Bronchus (tissue), 1 donor: ENCODE measurements around the genes IRGM, TNIP1 and SLC36A1.

DNA sequence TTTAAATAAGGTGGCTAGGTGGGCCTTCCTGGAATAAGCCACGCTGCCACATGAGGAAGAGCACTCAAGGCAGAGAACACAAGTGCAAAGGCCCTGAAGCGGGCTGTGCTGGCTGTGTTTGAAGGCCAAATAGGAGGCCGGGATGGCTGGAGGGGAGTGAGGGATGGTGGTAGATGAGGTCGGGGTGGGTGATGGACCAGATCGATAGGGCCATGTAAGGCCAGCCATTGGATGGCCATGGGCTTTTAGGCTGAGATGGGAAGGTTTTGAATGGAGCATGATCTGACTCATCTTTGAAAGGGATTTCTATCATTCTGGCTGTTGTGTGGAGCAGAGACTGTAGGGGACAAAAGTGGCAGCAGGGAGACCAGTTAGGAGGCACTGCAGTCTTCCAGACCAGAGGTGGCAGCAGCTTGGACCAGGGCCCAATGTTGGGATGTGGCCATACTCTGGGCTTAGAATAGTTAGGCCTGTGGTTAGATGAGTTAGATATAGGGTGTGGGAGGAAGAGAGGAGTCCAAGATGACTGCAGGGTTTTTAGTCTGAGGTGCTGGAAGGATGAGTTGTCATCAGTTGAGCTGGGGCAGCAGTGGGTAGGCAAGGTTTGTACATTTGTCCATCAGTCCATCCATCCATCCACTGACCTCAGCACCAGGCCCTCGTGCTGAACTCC lies 30.3 kb downstream of the NDST1 start:
- PRO-cap, result no peak

- PRO-cap, result no peak
These were observed 46.8 kb upstream of the SYNPO start for GRCh38 chr5:150593475-150594323.

- PRO-cap, result bidirectional peak, plus-strand start at chr5:150600325, minus-strand start at chr5:150600174
These were observed 40.4 kb upstream of the SYNPO start for GRCh38 chr5:150600039-150600470.

DNA sequence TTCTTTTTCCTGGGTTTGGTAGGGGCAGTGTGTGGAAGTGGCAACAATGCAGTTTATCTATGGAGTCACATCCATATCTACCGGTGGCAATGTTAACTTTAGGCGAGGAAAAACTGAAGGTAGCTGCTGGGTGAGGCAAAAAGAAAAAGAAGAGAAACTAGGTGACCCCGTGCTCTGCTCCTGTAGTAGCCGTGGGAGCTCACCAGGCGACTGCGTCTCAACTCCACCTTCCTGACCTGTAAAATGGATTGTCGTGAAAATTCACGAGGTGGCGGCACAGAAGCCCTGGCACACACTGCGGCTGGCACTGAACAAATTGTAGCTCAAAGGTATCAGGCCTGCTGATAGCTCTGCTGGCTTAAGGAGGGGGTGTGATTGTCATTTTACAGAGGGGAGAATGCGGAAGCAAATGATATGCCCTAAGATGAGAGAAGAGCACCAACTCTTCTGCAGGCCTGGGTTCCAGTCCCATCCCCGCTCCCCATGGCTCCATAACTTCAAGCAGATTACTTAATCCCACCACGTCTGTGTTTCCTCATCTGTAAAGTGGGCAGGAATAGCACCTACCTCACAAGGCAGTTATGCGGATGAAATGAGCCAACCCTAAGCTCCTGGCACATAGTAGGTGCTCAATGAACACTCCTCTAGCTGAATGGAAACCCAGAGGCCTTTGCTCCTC lies 35.9 kb upstream of the SYNPO start:
- PRO-cap, result no peak

DNA sequence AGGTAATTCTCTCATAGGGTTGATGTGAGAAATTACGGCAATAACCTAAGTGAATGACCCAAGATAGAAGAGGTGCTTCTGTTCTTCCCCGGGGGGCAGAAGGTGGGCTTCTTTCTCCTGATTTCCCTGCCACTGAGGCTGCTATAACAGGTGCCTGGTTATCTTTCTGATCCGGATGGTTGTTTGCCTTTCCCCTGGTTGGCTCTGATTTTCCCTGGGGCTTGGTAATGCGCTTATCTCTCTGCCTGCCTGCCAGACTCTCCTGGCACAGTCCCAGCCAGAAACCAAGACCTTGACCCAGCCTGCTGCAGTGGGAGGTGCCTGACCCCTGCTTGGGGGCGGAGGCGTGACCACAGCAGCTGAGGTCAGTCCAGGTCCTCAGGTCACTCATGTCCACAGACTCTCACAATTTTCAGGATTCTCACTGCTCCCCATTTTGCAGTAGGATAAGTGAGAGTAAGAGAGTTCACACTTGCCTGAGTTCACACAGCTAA lies 24.5 kb upstream of the SYNPO start:
- PRO-cap, result no peak

- PRO-cap, result bidirectional peak, plus-strand start at chr5:150624644, minus-strand start at chr5:150624551
These were observed 16.0 kb upstream of the SYNPO start for GRCh38 chr5:150624308-150624980.

- PRO-cap, result no peak
These were observed 14.3 kb upstream of the SYNPO start for GRCh38 chr5:150625947-150626825.

DNA sequence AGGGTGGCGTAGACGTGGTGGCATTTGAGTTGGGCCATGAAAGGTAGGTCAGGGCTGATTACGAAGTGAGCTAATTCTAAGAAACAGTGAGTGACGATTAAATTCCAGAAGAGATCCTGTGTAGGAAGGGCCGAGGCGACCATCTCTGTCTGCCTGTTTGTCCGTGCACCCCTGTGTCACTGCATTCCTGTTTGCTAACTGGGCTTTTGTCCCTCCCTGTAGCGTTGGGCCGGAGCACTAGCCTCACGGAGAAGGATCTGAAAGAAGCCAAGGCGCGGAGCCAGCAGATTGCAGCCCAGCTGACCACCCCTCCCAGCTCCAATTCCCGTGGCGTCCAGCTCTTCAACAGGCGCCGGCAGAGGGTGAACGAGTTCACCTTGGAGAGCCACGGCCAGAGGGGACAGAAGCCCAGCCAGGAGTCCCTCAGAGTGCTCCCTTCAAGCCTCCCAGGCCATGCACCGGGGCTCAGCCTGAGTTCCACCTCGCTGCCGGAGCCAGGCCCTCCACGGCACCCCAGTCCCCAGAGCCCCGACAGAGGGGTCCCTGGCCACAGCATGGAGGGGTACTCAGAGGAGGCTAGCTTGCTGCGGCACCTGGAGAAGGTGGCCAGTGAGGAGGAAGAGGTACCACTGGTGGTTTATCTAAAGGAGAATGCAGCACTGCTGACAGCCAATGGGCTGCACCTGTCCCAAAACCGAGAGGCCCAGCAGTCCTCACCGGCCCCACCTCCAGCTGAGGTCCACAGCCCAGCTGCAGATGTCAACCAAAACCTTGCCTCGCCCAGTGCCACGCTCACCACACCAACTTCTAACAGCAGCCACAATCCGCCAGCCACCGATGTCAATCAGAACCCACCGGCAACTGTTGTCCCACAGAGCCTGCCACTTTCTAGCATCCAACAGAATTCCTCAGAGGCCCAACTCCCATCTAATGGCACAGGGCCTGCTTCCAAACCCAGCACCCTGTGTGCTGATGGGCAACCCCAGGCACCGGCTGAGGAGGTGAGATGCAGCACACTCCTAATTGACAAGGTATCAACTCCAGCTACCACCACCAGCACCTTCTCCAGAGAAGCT lies 7.6 kb downstream of the SYNPO start:
- PRO-cap, result no peak

- PRO-cap, result no peak
These were observed 13.0 kb downstream of the MYOZ3 start for GRCh38 chr5:150673951-150674616.

GRCh38 chr5:150781499-150782662 lies 3.3 kb downstream of the SMIM3 start:
- PRO-cap, result bidirectional peak, plus-strand start at chr5:150782020, minus-strand start at chr5:150781802

DNA sequence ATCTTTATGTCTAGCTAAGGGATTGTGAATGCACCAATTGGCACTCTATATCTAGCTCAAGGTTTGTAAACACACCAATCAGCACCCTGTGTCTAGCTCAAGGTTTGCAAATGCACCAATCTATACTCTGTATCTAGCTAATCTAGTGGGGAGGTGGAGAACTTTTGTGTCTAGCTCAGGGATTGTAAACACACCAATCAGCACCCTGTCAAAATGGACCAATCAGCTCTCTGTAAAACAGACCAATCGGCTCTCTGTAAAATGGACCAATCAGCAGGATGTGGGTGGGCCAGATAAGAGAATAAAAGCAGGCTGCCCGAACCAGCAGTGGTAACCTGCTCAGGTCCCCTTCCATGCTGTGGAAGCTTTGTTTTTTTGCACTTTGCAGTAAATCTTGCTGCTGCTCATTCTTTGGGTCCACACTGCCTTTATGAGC lies at the start of gene IRGM:
Gene IRGM (plus strand): TSS at position 330 of the 436 bp plus-strand sequence.
- PRO-cap, result no peak

GRCh38 chr5:151025754-151026518 lies 5.5 kb downstream of the GPX3 start:
- PRO-cap, result no peak

DNA sequence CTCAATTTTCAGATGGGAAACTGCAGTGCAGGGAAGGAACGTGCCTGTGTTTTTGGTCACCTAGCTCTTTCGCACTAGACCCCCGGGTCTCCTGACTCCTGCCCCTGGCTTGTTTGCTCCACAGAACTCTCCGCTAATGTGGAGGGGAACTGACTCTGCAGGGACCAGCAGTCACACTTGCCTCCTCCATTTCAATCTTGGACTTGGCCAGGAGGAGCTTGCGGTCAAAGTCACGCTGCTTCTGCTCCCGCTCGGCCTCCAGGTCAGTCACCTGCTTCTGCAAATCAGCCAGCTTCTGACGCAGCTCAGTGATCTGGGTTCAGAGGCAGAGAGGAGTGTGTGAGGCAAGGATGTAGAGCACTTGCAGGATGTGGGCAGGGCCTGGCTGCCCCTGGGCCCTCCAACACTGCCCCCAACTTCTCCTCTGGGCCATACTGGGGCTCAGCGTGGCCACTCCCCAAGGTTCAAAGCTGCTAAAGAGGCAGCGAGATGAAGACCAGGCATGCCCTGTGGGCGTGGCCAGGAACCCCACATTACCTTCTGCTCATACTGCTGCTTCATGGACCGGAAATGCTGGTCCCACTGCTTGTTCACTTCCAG lies 22.1 kb downstream of the GPX3 start:
- PRO-cap, result no peak

DNA sequence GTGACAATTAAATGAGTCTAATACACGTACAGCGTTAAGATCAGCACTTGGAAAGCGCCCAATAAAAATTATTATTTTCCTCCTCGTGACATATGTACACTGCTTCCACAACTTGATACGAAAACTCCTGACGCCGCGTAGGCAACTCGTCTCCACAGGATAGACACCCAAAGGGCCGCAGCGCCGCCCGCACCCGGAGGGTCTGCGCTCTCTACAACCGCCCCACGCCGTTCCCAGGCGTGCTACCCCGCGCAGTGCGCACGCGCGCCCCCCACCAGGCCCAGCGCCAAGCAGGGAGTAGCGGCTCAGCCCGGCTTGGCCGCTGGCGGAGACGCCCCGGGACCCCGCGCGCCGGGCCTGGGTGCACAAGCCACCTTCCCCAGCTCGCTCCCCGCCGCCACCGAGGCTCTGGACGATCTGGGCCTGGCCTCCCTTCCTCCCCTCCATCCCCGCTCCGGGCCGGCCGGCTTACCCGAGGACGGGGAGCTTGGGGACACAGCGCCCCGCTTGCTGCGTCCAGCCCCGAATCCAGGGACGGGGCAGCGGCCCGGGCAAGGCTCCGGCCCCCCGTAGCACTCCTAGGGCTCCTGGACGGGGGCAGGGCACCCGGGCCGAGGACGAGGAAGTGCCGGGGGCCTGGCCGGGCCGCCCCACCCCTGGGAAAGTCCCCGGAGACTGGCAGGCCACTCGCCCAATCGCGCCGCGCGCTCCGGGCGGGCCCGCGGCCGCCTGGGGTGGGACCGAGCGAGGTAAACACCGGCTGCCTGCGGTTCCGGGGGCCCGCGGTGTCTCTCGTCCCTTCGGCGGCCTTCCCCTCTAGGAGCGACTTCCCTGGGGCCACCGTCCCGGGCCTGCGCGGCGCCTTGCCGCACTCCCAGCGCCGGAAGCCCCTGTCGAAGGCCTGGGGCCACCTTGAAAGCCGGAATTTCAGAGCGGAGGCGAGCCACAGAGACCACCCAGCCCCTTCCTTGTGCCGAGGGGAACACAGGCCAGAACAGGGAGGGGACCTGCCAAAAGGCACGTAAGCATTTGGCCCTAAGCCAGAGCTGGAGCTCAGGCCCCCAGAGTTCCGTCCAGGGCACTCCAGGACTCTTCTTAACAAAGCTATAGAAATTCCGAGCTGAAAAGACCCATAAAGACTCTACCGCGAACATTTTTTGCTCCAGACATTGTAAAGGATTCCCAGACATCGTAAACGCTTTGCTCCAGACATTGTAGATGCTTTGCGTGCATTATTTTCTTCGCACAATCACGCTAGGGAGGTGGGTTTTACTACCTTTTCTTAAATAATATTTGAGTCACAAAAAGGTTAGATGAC lies at the start of gene TNIP1:
Gene TNIP1 (minus strand): TSS at position 627 of the 1,318 bp plus-strand sequence.
- PRO-cap, result unidirectional peak, plus-strand start at position 120 of the sequence; unidirectional peak, plus-strand start at position 157 of the sequence; bidirectional peak, plus-strand start at position 308 of the sequence, minus-strand start at position 235 of the sequence; bidirectional peak, plus-strand start at position 756 of the sequence, minus-strand start at position 627 of the sequence; bidirectional peak, plus-strand start at position 1,064 of the sequence, minus-strand start at position 986 of the sequence

GRCh38 chr5:151082016-151082766 lies 1.4 kb upstream of the TNIP1 start:
- PRO-cap, result unidirectional peak, minus-strand start at chr5:151082456

DNA sequence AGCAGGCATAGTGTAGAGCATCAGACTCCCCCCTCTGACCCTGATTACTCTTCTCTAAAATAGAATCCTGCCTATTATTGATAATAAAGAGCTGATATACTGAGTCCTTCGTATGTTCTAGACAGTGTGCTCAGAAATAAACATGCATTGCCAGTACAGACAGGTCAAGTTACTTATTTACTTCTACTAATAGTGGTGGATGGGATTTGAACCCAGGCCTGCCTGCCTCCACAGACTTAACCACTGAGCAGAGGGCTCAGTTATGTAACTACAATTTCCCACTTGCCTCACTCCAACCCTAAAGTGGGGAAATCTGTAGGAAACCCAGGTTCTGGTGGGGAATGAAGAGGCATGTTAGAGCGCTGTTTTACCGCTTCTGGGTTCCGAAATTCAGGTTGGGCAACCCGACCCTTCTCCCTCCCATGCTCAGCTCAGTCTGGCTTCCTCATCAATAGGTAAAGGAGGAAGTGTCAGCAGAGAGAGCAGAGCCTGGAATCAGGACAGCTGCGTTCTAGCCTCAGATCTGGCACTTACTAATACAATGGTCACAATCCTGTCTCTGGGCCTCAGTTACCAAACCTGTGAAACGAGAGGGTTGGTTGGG lies 16.0 kb upstream of the TNIP1 start:
- PRO-cap, result no peak

GRCh38 chr5:151106291-151106826 lies 25.5 kb upstream of the TNIP1 start:
- PRO-cap, result no peak

GRCh38 chr5:151155458-151156033 lies 2.0 kb downstream of the ANXA6 start:
- PRO-cap, result no peak

GRCh38 chr5:151447144-151447978 lies at the start of gene SLC36A1:
SLC36A1 (plus strand) TSS chr5:151447603.
- PRO-cap, result unidirectional peak, plus-strand start at chr5:151447610; unidirectional peak, minus-strand start at chr5:151447849

DNA sequence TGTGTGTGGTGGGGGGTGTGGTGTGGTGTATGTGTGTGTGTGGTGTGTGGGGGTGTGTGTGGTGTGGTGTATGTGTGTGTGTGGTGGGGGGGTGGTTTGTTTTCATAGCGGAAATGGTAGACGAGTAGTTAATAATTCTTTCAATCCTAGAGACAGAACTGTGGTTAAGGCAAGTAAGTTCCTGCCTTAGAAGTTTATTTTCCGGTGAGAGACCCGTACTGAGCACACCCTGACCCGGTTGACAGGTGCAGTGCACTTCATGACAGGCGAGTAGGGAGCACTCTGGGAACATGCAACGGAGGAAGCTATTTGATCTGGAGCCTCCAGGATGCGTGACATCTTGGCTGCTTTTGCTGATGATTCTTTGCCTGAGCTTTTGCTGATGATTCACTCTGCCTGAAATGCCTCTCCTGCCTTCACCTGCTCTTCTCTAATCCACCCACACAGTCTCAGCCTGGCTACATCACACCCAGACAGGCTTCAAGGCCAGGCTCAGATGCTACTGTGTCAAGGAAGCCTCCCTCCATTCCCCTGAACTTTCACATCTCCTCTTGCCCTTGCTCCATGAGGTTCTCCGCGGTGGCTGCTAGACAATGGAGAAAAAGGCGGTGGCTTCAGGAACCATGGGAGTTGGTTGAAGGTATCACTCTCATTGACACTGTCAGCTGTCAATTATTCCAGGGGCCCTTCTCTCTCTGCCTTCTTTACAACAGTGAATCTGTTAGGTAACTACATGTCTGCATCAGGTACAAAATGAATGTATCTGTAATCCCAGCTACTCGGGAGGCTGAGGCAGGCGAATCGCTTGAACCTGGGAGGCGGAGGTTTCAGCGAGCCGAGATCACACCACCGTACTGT lies 22.0 kb upstream of the FAT2 start:
- PRO-cap, result no peak